Breast epithelium (tissue), 2 donors: ENCODE measurements around the genes MYADM, MBOAT7, RPS9, LILRB3 and TTYH1.

DNA sequence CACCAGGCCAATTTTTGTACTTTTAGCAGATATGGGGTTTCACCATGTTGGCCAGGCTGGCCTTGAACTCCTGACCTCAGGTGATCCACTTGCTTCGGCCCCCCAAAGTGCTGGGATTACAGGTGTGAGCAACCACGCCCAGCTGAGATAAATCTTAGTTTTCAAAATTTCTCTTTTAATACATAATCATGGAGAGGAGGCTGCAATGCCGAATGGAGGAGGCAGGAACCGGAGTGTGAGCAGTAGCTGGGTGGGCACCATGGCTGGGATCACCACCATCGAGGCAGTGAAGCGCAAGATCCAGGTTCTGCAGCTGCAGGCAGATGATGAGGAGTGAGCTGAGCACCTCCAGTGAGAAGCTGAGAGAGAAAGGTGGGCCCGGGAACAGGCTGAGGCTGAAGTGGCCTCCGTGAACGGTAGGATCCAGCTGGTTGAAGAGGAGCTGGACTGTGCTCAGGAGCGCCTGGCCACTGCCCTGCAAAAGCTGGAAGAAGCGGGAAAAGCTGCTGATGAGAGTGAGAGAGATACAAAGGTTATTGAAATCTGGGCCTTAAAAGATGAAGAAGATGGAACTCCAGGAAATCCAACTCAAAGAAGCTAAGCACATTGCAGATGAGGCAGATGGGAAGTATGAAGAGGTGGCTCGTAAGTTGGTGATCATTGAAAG, 11.7 kb downstream of the ZNF813 start:
- PRO-cap = no peak
- RAMPAGE, long total RNA, 2 experiments = no peak in any of the 2 experiments

DNA sequence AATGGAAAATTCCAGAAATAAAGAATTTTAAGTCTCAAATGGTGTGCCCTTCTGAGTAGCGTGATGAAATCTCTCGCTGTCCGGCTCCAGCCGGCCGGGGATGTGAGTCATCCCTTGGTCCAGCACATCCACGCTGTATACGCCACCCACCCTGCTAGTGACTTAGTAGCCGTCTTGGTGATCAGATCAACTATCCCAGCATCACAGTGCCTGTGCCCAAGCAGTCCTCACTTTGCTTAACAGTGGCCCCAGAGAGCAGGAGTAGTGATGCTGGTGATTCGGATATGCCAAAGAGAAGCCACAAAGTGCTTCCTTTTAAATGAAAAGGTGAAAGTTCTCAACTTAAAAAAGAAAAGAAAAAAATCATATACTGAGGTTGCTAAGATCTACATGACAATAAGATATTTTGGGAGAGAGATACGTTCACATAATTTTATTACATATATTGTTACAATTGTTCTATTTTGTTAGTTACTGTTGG, 40.1 kb downstream of the ZNF331 start:
- PRO-cap = no peak
- RAMPAGE, long total RNA, 2 experiments = no peak in any of the 2 experiments

- PRO-cap = no peak
- RAMPAGE, long total RNA, 2 experiments = no peak in any of the 2 experiments
Measured at GRCh38 chr19:53844886-53845145, 20.7 kb upstream of the NLRP12 start.

DNA sequence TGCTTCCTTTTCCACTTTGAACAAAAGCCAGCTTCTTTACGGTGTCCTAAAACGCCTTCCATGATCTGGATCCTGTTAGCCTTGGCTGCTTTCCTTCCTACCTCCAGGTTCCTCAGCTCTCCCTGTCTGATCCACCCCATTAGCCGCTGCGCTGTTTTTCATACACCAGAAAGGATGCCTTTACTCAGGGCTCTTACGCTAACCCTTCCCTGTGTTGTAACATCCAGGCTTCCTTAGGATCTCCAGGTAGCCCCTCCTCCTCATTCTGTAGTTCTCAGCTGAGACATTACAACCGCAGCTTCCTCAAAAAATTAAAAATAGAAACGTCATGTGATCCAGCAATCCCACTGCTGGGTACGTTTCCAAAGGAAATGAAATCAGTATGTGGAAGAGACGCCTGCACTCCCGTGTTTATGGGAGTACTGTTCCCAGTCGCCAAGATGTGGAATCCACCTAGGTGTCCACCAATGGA, 18.5 kb upstream of the MYADM start:
- PRO-cap = no peak
- RAMPAGE, long total RNA, 2 experiments = no peak in any of the 2 experiments

- PRO-cap = bidirectional peak, plus-strand start at chr19:53867883, minus-strand start at chr19:53867684
- RAMPAGE, long total RNA, 2 experiments = start-site peak on the plus strand in 2 of 2 experiments, at chr19:53867872-53867921 at its widest, 35 to 96 reads per replicate
Measured at GRCh38 chr19:53867794-53868247, at the start of gene MYADM. Gene MYADM, plus strand, starts transcription at chr19:53867883.

- PRO-cap = no peak
- RAMPAGE, long total RNA, 2 experiments = no peak in any of the 2 experiments
Measured at GRCh38 chr19:53881124-53882092, 589 bp upstream of the PRKCG start.

GRCh38 chr19:53981928-53982603, 9.4 kb upstream of the CACNG6 start:
- PRO-cap = no peak
- RAMPAGE, long total RNA, 2 experiments = no peak in any of the 2 experiments

DNA sequence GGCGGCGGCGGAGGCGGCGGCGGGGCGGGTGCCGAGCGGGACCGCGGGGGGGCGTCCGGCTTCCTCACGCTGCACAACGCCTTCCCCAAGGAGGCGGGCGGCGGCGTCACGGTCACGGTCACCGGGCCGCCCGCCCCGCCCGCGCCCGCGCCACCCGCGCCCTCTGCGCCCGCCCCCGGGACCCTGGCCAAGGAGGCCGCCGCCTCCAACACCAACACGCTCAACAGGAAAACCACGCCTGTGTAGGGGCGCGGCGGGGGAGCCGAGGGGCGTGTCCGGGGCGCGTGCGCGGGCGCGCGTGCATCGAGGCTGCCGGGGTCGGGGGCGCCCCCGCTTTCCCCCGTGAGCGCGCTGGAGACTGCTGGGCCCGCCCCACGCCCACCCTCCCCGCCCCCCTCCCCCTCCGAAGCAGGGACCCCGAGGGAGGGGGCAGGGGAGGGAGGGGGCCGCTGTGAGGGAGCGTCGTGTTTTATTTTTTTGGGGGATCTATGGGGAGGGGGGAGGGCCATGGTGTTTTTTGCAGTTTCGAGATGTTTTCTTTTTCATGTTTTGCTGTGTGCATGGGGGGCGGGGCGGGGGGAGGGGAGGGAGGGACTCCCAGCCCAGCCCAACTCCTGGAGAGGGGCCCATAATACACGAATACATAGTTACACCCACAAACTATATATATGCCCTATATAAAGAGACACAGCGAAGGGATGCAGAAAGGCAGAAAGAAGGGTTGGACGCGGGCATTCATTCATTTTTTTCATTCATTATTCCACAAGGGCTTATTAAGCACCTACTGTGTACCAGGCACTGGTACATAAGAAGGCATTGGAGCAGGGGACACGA, 8.6 kb upstream of the CACNG6 start:
- PRO-cap = unidirectional peak, minus-strand start at position 87 of the sequence; unidirectional peak, minus-strand start at position 164 of the sequence
- RAMPAGE, long total RNA, 2 experiments = no peak in any of the 2 experiments

GRCh38 chr19:54145233-54146465, 8.1 kb downstream of the CNOT3 start:
- PRO-cap = no peak
- RAMPAGE, long total RNA, 2 experiments = no peak in any of the 2 experiments

GRCh38 chr19:54173930-54174436, 1.0 kb upstream of the TMC4 start:
- PRO-cap = no peak
- RAMPAGE, long total RNA, 2 experiments = no peak in any of the 2 experiments

DNA sequence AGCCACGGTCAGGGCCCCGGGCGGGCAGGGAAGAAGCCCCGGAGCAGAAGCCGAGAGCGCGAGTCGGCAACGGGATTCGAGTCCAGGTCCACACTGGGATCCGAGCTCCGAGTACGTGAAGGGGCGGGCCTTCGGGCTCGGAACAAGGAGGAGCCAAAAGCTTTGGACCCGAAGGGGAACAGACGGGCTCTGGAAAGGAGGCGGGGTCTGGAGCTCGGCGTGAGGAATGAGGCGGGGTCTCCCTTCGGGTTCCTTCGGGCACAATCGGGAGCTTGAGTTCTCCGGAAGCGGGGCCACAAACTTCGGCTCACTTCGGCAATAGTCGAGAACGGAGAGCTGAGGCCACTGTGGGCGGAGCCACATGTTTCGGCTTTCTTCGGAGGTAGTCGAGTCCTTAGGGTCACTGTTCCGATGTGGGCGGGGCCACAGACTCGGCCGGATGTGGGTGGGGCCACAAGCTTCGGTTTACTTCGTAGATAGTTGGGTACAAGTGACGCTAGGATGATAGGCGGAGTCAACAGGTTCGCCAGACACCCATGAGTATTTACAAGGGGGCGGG, at the start of gene MBOAT7:
Gene MBOAT7, minus strand, starts transcription at position 95 of the 559 bp plus-strand sequence.
- PRO-cap = unidirectional peak, minus-strand start at position 95 of the sequence
- RAMPAGE, long total RNA, 2 experiments = no peak in any of the 2 experiments

- PRO-cap = bidirectional peak, plus-strand start at chr19:54200858, minus-strand start at chr19:54200725
- RAMPAGE, long total RNA, 2 experiments = start-site peak on the plus strand in 2 of 2 experiments, at chr19:54200860-54201168 at its widest, 42 to 167 reads per replicate
Measured at GRCh38 chr19:54200573-54201379, at the start of gene RPS9. Gene RPS9, plus strand, starts transcription at chr19:54200858.

GRCh38 chr19:54222451-54223593, at the start of gene LILRB3:
Gene LILRB3, minus strand, starts transcription at chr19:54223007.
- PRO-cap = unidirectional peak, minus-strand start at chr19:54223005
- RAMPAGE, long total RNA, 2 experiments = start-site peak on the minus strand in 1 of 2 experiments, at chr19:54223021-54223064 at its widest, 38 reads per replicate

GRCh38 chr19:54276651-54277457, 4.1 kb downstream of the LILRB2 start:
- PRO-cap = no peak
- RAMPAGE, long total RNA, 2 experiments = no peak in any of the 2 experiments

DNA sequence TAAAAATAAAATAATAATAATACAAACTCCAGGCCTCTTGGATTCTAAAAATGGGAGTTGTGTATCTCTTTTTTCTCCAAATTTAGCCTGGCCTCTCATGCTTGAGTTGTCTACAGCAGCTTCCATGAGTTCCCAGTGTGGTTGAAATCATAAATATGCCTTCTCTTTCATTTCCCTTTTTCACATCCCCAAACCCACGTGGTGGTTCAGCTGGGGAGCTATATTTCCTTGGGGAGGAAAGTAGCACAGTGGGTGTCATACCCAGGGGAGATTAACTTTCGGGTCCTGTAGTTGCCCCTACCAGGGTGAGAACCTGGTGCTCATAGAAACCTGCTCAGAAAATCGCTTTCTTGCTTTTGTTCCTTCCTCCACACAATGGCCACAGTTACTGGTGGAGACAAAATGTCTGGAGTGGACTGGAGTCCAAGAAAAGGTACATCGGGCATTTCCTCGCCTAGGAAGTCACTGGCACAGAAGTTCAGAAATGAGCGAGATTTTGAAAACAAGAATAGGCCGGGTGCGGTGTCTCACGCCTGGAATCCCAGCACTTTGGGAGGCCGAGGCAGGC, 7.0 kb upstream of the LILRA4 start:
- PRO-cap = no peak
- RAMPAGE, long total RNA, 2 experiments = no peak in any of the 2 experiments

- PRO-cap = no peak
- RAMPAGE, long total RNA, 2 experiments = no peak in any of the 2 experiments
Measured at GRCh38 chr19:54354861-54355606, 9.7 kb downstream of the LAIR1 start.

DNA sequence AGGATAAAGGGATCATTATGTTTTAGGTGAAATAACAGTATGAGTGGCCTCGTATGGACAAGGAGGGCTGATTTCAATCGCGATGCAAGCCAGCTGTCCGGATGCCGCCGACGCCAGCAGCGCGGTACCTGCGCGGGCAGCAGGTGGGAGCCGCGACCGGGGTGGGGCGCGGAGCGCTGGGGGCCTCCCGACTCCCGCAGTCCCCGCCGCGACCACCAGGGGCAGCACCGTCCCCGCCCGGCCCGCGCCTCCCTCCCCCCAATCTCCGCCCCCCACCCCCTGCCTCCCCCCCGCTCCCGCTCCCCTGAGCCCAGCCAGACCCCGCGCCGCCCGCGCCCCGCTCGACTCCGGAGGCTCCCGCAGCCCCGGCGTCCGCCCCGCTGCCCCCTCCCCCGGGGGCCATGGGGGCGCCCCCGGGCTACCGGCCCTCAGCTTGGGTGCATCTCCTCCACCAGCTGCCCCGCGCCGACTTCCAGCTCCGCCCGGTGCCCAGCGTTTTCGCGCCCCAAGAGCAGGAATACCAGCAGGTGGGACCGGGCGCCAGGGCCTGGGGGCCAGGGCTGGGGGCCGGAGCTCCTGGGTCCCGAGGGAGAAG, at the start of gene TTYH1:
Gene TTYH1, plus strand, starts transcription at position 313 of the 595 bp plus-strand sequence.
- PRO-cap = no peak
- RAMPAGE, long total RNA, 2 experiments = no peak in any of the 2 experiments

DNA sequence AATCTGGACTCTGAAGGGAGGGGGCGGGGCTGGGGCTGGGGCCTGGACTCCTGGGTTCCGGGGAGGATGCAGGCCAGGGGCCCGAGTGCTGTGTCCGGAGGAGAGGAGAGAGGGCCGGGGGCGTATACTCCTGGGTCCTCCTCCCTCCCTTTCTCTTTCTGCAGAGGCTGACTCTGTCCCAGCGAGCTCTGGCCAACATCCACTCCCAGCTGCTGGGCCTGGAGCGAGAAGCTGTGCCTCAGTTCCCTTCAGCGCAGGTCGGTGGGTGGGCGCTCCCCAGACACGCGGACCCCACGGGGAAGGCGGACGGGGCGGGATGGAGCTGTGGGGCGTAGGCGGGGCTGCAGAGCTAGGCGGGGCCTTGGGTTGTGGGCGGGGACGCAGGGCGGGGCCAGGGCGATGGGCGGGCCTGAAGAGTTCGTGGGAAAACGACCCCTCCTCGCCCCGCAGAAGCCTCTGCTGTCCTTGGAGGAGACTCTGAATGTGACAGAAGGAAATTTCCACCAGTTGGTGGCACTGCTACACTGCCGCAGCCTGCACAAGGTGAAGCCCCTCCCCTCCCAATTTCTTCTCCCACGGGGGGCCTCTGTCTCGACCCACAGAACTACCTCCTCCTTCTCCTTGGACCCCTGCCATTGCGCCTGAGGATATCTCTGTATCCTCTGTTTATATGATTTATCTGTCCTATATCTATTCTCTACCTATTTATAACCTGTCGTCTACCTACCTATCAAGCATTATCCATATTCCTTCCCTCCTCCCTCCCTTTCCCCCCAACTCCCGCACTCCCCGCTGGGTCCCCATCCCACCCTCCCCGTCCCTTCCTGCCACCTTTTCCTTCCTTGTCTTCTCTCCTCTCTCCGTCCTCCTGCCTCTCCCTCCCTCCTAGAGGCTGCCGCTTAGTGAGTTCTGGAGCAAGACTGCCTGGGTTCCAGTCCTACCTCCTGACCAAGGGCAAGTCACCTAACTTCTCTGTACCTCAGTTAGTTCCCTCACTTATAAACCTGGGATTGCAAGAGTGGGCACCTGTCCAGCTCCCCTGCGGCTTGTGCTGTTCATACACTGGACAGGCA, 15.7 kb downstream of the TTYH1 start:
- PRO-cap = no peak
- RAMPAGE, long total RNA, 2 experiments = no peak in any of the 2 experiments

GRCh38 chr19:54460802-54461386, 2.7 kb downstream of the LENG9 start:
- PRO-cap = no peak
- RAMPAGE, long total RNA, 2 experiments = no peak in any of the 2 experiments

GRCh38 chr19:54670633-54671509, 8.1 kb downstream of the LILRB4 start:
- PRO-cap = no peak
- RAMPAGE, long total RNA, 2 experiments = no peak in any of the 2 experiments